ENCODE results near the genes TBC1D2B and DNAJA4.

DNA sequence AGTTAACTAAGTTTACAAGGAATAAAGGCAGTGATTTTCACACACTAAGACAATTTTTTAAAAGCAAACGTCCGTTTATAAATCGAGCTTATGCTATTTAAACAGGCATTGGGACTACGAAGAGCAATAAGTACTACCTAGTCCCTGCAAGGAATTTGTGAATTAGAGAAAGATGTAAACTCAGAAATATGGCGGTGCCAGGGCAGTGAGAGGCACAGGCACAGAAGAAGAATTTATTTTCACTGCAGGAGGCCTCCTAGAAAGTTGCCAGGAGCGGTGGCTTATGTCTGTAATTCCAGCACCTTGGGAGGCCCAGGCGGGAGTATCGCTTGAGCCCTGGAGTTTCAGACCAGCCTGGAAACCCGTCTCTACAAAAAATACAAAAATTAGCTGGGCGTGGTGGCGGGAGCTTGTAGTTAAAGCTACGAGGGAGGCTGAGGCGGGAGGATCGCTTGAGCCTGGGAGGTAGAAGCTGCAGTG lies 429 bp upstream of the FBXO22 start:
- RRBS = no CpG with 5 or more reads among the region's 14 CpGs

GRCh38 chr15:76346974-76347603 lies 10.5 kb downstream of the ISL2 start:
- RRBS = 13% methylated on average over 26 of the region's 52 CpGs

- RRBS = no CpG with 5 or more reads among the region's 11 CpGs
Observed at GRCh38 chr15:76988407-76988997, 6.4 kb upstream of the PSTPIP1 start.

DNA sequence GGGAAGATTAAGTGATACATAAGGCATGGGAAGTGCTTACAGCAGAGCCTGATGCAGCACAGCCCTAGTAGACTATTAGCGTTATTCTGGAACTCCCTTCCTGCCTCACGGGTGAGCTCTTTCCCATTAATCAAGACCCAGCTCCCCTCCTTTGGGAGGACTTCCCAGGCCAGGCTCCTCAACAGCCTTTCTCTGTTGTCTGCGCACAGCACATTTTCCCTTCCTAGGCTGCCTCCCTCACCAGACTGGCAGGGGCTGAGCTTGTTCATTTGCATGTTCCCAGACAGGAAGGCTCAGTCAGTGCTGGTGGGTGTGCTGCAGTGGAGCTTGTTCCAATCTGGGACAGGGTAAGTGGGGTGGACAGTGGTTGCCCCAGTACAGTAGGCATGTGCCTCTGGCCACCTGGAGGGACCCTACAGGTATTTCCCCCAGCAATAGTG lies 5.9 kb upstream of the PSTPIP1 start:
- RRBS = no CpG with 5 or more reads among the region's 3 CpGs

- RRBS = no CpG with 5 or more reads among the region's 6 CpGs
Observed at GRCh38 chr15:77042480-77042725, 28.5 kb downstream of the TSPAN3 start.

DNA sequence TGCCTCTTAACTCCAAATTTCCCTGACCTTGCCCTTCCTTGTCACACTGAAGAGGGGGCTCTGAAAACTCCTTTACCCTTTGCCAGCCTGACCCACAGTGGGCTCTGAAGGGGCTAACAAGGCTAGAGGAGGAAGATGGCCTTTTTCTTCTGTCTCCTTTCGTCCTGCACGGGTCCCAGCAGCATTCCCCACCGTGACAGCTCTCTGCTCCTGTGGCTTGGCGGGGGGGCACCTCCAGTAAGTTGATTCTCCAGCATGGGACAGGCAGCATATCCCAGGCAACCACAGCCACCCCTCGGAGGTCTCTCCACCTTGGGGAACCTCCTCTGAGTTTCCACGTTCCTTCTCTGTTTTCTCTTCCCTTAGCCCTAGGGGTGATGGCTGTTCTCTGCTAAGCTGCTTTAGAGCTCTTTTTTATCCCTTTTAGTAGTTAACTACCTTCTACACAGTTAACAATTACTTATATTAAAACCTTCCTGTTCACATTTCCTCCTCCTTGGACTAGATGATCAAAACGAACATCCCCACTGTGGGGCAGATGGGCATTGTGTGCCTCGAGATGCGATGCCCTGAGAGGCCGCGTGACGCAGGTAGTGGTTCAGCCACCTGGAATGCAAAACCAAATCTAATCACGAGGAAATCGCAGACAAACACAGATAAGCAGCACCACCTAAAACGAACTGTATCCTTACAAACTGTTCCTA lies 27.8 kb downstream of the TSPAN3 start:
- RRBS = no CpG with 5 or more reads among the region's 15 CpGs

DNA sequence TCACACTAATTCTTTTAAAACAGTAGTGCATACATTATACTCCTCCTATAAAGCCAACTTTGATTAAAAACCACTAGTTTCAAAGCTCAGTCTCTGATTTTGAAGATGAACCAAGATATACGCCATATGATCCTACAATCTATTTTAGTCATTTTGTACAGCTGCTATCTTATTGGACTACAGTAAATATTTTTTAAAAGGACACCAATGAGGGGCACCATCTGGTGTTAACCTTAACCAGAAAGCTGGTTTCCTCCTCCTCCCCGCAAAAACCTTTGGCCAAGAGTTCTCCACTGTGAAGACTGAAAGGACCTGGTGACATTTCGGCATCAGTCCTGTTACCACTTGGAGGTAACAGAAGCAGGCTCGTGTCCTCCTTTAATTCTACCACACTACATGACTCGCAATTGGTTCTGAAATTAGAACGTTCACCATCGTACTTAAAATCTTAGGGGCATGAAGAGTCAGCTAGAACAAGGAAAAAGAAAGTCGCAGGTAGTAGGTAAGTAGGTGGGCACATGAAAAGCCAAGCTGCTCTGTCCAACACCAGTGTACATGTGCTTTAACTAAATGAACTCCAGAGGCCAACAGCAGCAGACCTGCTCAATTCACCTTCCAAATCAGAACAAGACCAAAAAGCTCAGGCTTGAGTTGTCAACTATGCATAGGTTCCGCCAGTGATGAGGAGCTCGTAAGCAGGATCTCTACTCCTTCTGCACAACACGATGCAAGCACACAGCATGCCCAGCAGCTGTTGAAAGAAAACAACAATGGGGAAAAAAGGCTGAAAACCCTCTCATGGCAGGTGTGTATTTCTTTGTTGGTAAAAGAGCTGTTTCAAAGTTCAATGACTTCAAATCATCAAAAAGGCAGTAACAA lies 24.5 kb downstream of the TSPAN3 start:
- RRBS = no CpG with 5 or more reads among the region's 11 CpGs

- RRBS = no CpG with 5 or more reads among the region's 6 CpGs
Observed at GRCh38 chr15:77057689-77058429, 13.1 kb downstream of the TSPAN3 start.

GRCh38 chr15:77486919-77487554 lies 66.3 kb downstream of the HMG20A start:
- RRBS = no CpG with 5 or more reads among the region's 6 CpGs

GRCh38 chr15:77582014-77582619 lies 50.6 kb downstream of the LINGO1 start:
- RRBS = 20% methylated on average over 2 of the region's 15 CpGs

- RRBS = no CpG with 5 or more reads among the region's 7 CpGs
Observed at GRCh38 chr15:77608678-77609098, 24.0 kb downstream of the LINGO1 start.

GRCh38 chr15:77649061-77649583 lies 16.4 kb upstream of the LINGO1 start:
- RRBS = no CpG with 5 or more reads among the region's 7 CpGs

DNA sequence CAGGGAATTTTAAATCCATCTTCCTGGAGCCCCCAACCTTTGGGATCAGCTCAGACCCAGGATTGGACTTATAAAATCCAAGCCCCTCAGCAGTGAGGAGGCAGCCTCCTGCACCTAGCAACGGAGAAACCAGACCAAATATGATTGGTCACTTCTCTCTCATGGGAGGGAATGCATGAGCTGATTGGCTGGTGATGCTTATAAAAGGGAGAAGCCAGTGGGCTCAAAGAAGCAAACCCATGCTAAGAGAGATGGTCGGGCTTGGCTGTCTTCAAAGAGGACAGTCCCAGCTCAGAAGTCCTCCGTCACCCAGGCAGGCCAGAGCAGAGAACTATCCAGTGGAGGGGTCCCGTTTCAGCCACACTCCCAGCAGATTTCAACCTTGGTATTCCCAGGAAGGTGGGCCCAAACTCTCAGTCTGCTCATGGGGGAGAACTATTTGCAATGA lies 203.7 kb upstream of the LINGO1 start:
- RRBS = no CpG with 5 or more reads among the region's 4 CpGs

DNA sequence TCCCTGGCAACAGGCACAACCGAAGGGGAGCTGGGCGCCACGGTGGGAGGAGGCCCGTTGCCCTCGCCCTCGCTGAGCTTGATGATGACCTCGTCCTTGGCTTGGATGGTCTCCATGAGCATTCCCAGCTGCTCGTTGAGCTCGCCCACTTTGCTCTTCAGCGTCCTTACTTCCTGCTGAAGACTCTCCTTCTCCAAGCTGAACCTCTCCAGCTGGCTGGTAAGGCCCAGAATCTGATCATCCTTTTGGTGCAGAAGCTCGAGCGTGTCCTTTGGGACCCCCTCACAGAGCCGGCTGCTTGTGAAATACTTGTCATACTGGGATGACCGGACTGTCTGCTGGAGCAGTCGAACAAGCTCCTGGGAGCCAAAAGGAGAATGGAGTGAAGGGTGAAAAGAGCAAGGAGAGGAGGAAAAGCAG lies 53.3 kb downstream of the TBC1D2B start:
- RRBS = 77% methylated on average over 1 of the region's 15 CpGs

DNA sequence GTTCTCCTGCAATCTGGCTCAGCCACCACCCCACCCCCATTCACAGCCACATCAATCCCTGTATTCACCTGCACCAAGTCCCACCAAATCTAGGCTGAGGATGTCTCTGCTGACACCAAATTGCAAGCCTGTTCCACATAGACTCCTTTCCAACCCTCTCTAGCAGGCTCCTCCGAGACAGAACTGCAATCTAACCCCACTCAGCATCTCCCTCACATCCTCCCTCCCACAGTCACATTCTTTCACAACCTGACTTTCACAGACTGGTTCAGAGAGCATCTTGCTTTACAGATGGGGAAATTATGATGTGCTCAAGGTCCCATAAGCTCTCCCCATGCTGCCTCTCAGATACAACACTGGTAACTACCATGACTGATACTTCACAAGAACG lies 27.9 kb downstream of the TBC1D2B start:
- RRBS = no CpG with 5 or more reads among the region's 2 CpGs

DNA sequence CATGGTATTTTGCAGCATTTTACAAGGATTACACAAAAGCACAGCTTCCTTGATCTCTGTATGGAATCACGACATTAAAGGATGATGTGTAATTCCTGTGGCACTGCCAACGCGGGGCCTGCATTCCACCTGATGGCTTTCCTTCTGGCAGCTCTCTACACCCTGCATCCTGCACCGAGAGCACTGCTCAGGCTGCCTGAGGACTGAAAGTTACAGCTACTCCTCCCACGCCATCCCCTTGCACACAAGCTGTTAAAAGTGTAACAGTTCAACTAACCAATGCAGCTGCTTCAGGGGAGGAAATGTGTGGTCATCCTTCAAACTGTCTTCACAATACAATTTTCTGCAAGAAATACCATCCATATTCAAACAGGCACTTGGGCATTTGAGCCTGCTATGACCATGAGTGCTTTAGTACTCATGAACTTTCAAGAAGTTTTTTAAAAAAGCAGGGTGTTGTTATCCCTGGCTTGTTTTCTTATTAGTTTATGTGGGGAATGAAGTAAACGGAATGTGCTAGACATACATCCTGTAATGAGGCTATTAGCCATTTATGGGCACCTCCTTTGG lies 27.4 kb downstream of the TBC1D2B start:
- RRBS = no CpG with 5 or more reads among the region's 6 CpGs

DNA sequence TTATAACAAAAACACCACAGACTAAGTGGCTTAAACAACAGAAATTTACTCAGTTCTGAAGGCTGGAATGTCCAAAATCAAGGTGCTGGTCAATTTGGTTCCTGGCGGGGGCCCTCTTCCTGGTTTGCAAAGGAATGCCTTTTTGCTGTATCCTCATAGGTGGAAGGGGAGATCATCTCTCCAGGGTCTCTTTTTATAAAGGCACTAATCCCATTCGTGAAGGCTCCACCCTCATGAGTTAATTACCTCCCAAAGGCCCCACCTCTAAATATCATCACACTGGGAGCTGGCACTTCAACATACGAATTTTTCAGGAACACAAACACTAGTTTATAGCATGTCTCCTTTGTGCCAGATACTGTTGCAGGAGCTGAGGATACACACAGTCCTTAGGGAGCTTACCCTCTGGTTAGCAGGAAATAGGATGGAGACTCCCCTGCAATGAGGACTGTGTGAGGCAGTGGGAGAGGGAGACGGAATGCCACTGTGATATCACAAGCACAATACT lies 5.6 kb downstream of the TBC1D2B start:
- RRBS = no CpG with 5 or more reads among the region's 4 CpGs

DNA sequence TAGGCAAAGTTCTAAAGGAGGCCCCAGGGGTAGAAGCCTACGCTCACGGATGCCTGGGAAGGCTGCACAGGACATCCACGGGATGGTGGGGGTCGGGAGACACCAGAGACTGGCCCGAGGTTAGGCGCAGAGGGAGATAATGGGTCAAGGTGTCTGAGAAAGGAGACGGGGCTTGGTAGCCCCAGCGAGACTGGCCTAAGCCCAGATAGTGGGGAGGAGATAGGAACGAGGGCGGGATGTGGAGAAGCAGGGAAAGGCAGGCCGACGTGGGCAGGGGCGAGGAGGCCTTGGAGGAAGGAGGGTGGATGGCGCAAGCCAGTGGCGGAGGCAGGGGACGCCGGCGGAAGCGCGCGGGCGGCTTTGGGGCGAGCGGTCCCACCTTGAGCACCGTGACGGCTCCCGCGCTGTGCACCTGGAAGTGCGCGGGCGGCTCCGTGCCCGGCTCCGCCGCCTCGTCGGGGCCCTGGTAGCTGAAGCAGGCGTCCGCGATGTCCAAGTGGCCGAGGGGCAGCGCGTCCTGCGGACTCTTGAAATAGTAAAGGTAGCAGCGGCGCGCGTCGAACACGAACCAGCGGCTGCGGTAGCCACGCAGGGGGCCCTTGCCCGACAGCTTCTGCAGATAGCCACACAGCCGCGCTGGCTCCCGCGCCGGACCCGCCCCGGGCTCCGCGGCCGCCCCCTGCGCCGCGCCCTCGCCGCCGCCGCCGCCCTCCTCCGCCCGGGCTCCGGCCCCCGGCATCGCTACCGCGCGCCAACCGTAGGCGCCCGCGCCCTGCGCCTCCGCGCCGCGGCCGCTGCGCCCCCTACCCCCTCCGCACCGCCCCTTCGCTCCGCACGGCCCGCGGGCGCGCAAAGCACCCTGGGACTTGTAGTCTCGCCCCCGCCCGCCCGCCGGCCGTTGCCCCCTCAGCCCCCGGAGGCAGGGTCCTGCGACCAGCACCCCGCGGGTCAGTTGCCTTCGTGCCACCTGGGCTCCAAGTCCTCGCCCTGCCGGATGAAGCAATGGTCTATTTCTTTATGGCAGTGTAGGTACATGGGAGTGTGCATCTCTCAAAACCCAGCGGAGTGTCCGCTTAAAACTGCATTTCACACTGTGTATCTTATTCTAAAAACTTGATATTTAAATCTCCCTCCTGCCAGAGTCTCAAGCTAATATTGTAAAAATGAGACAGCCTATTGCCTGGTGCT lies at the start of gene TBC1D2B:
TSS of gene TBC1D2B (minus strand) at position 798 of the 1,188 bp plus-strand sequence.
- RRBS = 1% methylated on average over 34 of the region's 115 CpGs

GRCh38 chr15:78263983-78264969 lies at the start of gene DNAJA4:
DNAJA4 (plus strand) TSS chr15:78264562.
- RRBS = 34% methylated on average over 57 of the region's 109 CpGs

DNA sequence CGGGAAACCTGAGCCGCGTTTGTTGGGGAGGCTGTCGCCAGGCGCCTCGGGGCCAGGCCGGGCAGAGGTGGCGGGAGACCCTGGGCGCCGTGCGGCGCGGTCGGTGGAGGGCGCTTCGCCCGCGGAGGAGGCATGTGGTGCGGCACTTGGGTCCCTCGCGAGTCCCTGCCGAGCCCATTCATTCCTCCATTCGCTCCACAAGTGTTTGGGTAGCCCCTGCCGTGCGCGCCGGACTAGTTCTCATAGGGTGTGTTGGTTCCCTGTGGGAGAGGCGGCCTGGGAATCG lies 551 bp downstream of the DNAJA4 start:
- RRBS = no CpG with 5 or more reads among the region's 29 CpGs